ENCODE measurements around the genes BEND6 and KHDRBS2.

DNA sequence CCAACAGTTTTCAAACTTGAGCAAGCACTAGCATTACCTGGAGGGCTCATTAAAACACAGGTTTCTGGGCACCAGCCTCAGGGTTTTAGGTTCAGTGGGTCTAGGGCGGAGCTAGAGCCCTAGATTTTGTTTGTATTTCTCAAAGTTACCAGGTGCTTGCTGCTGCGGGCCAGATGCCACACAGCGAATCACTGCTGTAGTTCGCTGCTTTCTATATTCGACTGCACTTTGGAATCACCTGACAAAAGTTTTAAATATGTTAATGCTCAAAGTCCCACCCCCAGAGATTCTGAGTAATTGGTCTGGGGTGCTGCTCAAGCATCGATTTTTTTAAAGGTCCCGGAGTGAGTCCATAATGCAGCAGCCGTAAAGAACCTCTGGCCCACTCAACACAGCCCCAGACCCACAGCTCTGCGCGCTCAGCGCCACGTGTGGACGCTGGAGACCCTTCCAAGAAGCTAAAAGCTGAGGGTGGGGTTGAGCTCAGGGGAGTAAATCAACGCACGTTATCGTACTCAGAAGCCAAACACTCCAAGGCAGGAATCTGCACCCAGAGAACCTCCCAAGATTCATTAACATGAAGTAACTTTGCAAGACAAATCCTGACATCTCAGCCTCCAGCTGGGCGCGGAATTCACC lies 661 bp downstream of the COL21A1 start:
- RRBS: no CpG with 5 or more reads among the region's 18 CpGs

DNA sequence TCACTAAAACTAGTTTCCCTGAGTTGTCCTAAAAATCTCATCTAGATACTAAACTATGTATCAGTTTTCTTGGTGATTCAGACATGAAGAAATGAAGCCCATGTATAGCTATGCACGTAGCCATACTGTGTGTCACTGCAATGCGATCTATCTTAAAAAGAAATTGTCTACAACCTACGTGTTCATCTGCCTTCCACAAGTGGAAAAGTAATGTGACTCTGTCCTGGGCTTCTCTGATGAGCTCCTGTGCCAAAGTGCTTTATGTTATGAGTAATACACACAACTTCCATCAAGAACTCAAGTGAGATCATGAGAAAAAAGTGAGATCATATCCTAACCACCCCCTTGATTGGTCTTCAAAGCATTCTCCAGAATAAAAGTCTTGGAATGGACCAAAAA lies 281.0 kb upstream of the COL21A1 start:
- RRBS: no CpG with 5 or more reads among the region's 3 CpGs

GRCh38 chr6:56541707-56542280 lies 294.4 kb upstream of the COL21A1 start:
- RRBS: no CpG with 5 or more reads among the region's 3 CpGs

- RRBS: no CpG with 5 or more reads among the region's 1 CpG
These were observed 181.8 kb downstream of the DST start for GRCh38 chr6:56772843-56773273.

GRCh38 chr6:56842537-56843507 lies 111.8 kb downstream of the DST start:
- RRBS: 7% methylated on average over 5 of the region's 55 CpGs

DNA sequence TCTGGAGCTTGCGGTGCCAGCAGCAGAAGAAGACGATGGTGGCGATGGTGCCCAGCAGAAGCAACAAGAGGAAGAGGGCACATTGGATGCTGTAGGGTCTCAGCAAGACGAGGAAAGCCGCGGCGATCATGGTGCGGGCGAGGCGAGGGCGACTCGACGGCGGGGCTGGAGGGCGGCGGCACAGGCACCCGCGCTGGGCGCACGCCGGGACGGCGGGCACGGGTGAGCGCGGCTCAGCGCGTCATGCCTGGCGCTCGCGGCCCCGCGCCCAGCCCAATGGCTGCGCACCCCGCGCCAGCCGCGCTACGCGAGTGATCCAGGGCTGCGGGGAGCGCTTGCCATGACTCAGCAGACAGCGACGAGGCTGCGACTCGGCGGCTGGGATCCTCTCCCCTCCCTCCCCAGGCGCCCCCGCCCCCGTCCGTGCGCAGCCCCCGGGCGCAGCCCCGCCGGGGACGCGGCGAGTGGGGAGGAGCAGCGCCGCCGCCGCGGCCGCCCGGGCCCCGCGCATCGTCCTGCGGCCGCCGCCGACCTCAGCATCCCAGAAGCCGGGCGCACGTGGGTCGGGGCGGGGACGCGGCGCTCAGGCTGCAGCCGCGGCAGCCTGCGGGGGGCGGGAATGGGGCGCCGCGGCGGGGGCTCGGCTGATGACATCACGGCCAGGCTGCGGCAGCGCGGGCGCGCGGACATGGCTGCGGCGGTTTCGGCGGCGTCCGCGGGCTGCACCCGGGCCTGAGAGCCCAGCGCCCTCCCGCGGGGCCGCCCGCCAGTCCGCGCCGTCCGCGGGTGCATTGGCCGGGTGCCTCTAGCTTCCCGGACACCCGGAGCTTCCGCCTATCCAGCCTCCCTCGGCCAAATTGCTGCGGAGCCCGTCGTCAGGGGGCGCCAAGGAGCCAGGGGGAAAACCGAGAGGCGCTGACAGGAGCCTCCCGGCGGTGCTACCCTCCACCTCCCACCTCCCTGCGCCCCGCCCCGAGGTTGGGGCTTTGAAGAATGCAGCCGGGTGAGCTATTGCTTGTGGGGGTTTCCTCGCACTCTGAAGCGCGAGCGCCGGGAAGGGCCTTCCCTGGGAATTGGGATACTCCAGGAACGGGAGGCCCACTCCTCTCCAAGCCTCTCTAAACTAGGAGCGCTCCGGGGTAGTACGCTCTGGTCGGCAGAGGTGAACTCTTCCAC lies at the start of gene BEND6:
Gene BEND6, plus strand, starts transcription at position 650 of the 1,176 bp plus-strand sequence.
- RRBS: 1% methylated on average over 49 of the region's 142 CpGs

DNA sequence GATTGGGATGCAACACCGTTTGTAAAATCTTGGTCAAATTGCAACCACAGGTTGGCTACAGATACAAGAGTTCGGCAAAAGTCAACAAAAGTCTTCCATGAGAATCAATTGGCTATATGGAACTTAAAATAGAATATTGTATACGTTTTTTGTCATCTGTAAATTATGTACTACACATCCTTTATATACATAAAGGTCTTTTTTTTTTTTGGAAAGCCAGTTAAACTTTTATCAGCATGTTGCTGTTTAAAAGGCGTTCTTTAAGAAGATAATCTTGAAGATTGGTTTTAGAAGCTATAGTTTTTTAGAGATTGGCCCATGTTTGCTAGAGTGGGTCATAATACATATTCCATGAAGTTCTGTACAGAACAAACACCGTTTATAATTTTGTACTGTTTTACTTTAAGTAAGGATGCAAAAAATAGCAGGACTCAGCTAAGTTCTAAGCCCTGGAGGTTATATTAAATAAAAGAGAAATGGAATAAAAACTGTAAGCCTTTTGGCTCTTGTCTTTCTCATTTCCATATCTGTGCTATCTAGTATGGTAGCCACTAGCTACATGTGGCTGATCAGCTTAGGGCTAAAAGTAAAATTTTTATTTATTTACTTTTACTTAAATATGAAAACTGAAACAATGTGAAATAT lies 8.4 kb downstream of the KIAA1586 start:
- RRBS: no CpG with 5 or more reads among the region's 5 CpGs

- RRBS: no CpG with 5 or more reads among the region's 4 CpGs
These were observed 995 bp upstream of the BAG2 start for GRCh38 chr6:57171030-57171631.

GRCh38 chr6:57177708-57178320 lies 5.7 kb downstream of the BAG2 start:
- RRBS: no CpG with 5 or more reads among the region's 12 CpGs

DNA sequence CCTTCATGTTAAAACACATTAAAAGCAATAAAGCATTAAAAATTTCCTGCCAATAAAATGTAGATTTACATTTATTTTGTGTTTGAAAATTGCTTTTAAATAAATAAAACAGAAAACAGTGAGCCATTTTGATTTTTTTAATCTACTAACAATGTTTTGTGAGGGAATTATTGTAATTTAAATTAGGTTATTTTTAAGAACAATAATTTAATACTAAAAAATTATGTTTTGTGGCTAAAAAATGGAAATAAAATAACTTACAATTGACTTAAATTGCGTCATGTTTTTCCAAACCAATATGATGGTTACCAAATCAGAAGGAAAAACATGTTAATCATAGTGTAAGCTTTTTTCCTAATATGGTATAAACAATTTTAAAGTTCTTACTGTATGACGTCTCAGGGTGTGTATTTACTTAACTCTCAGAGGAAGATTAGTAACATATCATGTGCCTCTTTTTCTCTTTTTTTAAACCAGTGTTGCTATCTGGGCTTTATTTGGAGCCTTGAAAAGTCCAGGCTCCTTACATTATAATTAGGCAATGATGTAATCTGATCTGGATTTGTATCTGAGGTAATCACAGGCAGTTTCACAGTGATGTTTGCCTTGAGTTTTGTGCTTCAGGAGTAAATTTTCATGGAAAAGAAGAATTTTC lies 20.3 kb upstream of the RAB23 start:
- RRBS: no CpG with 5 or more reads among the region's 2 CpGs

- RRBS: no CpG with 5 or more reads among the region's 7 CpGs
These were observed 416.7 kb downstream of the KHDRBS2 start for GRCh38 chr6:61869326-61869821.

DNA sequence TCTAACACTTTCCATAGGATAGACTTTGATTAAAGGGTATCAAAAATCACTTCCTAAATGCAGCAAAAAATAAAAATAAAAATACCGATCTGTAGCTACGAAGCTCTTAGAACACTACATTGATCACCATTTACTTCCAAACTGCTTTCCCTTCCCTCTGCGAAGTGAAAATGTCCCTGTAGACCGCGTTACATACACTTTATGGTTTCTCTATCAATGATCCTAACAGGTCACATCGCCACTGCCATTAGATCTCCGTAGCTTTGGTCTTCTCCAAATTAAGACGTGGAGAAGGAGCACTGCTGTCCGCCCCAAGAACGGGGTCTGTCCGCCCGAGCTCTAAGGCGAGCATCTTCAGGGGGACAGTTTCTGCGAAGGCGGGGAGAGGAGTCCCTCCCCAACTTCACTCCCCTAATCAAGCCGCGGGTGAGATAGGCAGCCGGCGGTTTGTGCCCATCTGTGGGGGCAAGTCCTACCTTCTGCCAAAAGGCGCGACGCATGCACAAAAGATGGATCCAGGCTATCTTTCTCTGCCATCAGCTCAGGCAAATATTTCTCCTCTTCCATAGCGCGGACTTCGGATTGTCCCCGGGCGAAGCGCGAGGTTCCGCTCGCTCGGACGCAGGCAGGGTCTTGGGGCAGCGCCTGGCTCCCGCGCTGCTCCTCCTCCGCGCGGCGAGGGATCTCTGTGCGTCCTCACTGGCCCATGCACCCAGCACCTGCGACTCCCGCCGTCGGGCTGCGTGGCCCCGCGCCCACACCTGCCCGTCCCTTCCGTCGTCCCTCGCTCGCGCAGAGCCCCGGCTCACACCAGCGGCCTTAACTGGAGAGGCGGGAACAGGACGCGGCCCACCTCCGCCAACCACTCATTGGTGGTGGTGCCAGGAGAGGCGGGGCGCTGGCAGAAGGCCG lies at the start of gene KHDRBS2:
Gene KHDRBS2, minus strand, starts transcription at position 844 of the 912 bp plus-strand sequence.
- RRBS: no CpG with 5 or more reads among the region's 63 CpGs

GRCh38 chr6:63391304-63391970 lies 71.7 kb upstream of the LGSN start:
- RRBS: no CpG with 5 or more reads among the region's 3 CpGs

GRCh38 chr6:63465796-63466218 lies 106.5 kb upstream of the PTP4A1 start:
- RRBS: no CpG with 5 or more reads among the region's 2 CpGs

DNA sequence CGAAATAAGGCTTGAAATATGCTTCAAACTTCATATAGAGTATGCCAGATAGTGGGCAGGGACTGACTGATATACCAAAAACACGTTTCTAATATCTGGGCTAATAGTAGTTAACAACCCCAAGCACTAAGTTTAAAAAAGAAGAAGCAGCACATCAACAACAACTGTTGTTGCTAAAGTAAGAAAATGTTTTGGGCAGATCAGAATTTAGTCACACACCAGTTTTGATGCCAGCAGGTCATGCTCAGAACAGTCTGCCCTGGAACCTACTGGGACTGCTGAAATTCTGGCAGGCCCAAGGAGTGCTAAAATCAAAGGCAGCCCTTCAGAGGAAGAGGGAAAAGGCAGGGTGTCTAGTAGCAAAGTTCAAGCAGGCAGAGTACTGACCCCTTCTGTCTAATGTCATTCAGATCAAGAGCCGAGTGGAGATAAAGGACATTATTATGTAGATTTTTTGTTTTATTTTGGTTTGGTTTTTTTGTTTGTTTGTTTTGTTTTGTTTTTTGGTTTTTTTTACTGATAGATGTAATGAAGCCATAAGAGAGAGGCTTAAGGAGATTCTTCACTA lies 96.6 kb upstream of the PTP4A1 start:
- RRBS: no CpG with 5 or more reads among the region's 3 CpGs

DNA sequence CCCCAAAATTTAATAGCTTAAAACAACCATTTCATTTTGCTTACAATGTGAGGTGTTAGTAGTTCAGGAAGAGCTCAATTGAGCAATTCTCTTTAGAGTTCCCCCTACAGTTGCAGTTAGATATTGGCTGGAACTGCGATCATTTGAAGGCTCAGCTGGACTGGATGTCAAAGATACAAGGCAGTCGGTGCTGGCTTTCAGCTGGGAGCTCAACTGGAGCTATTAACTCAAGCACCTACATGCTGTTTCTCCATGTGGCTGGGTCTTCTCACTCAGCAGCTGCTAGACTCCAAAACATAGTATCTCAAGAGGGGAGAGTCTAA lies 96.0 kb upstream of the PTP4A1 start:
- RRBS: no CpG with 5 or more reads among the region's 2 CpGs

DNA sequence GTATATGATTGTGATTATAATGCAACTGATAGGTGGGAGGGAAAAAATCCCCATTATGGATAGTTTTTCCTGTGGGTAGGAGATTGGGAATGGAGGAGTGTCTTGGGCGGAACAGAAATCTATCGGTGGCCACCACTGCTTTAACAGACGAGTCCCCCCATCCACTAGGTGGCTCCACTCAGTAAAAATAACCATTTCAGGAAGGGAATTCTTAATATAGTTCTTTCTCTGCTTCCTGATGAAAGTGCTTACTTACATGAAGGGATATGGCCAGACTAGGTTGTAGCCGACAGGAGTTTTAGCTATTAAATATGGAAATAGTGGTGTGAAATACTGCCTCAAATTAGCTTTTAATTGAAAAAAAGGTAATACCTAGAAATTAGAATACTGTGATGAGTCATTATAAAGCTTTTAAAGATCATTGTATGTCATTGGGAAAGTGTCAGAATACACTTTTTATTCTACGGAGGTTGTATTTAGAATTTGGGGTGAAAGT lies 2.1 kb downstream of the PTP4A1 start:
- RRBS: no CpG with 5 or more reads among the region's 5 CpGs

DNA sequence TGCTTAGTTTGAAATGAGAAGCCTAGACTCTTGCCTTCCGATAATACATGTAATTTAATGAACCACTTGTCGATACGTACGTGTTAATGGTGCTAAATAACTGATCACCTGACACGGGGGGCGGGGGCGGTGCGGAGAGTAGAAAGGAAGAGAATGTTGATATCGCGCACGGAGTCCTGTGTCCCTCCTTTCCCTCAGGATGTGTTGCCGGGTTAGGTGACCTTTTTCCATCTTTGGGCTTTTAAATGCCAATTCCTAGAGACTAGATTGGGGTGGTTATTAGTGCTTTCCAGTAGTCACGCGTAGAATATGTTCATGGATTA lies 1.1 kb downstream of the PHF3 start:
- RRBS: no CpG with 5 or more reads among the region's 14 CpGs

GRCh38 chr6:63806988-63807432 lies 171.4 kb downstream of the PHF3 start:
- RRBS: no CpG with 5 or more reads among the region's 2 CpGs

DNA sequence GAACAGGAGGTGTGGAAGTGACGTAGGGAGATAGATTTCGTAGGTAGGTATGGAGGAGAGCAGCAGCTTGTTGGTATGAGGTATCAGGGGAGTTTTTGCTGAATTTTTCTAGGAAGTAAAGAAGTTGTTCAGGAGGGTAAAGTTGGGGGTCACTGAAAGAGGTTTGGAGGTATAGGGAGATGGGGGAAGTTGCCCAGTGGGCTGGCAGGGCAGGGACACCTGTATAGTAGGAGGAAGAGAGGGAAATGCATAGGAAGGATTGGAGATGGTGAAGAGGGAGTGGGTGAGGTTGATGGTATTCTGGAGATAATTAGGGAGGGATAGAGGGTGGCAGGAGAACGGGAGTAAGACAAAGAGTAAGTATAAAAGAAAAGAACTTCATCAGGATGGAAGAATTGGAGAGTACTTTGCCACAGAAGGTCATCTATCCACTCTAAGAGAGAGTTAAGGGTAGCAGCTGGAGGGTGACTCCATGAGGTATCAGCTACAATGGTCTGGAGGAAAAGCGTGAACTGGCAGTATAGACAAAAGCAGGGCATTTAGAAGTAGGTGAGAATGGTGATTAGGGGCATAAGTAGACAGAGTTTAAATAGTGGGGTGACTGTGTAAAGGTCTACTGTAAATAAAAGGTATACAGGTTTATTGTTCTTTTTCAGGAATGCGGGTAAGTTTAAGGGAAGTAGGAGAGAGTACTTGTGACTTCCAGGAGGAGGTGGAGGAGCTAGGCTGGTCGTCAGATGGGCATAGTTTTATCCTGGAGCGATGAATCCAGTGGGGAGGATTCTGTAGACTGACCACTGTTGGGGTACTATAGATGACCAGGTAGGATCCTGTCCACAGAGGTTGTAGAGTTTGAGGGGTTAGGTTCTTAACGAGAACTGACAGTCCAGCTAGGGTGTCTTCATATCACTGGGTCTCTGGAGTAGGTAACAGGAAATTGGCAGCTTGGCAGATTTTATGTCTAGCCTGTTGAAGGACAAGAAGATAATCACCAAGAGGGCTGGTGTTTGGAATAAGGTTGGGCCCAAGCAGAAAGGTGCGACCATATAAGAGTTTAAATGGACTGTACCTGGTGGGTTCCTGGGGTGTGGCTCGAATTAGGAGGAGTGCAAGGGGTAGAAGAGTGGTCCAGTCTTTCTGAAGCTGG lies 751.8 kb upstream of the ADGRB3 start:
- RRBS: no CpG with 5 or more reads among the region's 10 CpGs